Peyer's patch (tissue), 4 donors: Measurements from ENCODE around the gene SLC35B4.

GRCh38 chr7:133779548-133779941 lies 347.6 kb upstream of the LRGUK start:
- PRO-cap = no peak
- RAMPAGE, long total RNA, 4 experiments = start-site peak on the plus strand in 1 of 4 experiments, at chr7:133779700-133779923 at its widest, 7 reads per replicate

GRCh38 chr7:133903226-133904044 lies 223.7 kb upstream of the LRGUK start:
- PRO-cap = no peak
- RAMPAGE, long total RNA, 4 experiments = start-site peak on the plus strand in 1 of 4 experiments, at chr7:133903562-133903898 at its widest, 7 reads per replicate

DNA sequence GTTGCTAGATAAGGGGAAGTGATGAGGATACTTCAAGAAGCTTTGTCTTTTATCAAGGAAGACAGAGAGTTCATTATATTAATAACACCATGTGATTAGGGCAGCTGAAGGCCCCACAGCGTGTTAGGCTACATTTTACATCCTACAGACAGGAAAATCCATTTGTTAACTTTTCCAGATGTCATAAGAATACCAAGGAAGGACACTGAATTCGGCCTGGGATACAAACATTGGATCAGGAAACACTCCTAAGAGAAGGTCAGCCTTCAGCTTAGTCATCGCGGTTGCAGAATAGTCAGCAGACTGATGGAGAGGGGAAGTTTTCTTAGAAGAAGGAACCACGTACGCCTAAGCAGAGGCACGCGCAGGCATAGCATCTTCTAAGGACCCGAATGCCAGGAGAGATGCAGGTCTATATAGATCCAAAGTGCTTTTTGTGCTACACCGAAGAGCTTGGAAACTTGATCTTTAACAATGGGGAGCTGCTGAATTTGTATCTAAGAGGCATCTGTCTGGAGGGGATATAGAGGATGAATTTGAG lies 85.7 kb downstream of the LRGUK start:
- PRO-cap = no peak
- RAMPAGE, long total RNA, 4 experiments = no peak in any of the 4 experiments

- PRO-cap = bidirectional peak, plus-strand start at chr7:134316673, minus-strand start at chr7:134316640; bidirectional peak, plus-strand start at chr7:134317212, minus-strand start at chr7:134316964
- RAMPAGE, long total RNA, 4 experiments = start-site peak on the minus strand in 2 of 4 experiments, at chr7:134316927-134317083 at its widest, 23 to 55 reads per replicate
Measured at GRCh38 chr7:134316295-134317551, at the start of gene SLC35B4. Gene SLC35B4, minus strand, starts transcription at chr7:134316930.

DNA sequence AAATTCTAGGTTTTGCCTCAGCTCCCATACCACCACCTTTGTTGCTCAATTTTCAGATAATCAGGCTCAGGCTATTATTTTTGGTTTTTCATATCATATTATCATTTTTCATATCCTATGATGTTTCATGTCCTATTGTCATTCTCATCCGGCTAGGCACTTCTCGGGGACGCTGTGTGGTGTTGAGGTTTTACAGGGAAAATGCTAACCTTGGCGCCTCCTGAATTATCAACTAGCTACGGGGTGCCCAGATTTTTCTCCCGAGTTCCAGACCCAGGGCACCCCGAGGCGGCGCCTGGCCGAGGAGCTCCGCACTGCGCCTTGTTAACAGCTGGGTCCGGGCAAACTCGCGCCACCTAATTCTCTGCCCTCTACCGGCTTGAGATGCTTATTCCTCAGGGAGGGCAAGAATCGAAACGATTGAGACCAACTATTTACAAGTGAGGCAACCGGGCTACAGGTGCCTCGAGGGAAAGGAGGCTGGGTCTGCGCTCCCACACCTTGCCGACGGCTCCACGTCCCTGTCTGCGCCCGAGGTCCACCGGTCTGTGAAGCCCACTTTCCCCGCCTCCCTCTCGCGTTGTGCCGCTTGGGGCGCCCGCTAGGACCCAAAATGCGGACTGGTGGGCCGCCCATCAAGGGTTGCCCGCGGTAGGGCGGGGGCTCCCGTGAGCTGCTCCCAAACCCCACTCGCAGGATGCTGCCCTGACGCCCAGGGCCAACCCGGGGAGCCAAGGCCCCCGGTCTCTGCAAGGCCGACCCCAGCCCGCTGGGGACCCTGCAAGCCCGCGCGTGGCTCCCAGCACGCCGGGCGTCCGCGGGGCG lies 608 bp downstream of the AKR1B1 start:
- PRO-cap = no peak
- RAMPAGE, long total RNA, 4 experiments = no peak in any of the 4 experiments

DNA sequence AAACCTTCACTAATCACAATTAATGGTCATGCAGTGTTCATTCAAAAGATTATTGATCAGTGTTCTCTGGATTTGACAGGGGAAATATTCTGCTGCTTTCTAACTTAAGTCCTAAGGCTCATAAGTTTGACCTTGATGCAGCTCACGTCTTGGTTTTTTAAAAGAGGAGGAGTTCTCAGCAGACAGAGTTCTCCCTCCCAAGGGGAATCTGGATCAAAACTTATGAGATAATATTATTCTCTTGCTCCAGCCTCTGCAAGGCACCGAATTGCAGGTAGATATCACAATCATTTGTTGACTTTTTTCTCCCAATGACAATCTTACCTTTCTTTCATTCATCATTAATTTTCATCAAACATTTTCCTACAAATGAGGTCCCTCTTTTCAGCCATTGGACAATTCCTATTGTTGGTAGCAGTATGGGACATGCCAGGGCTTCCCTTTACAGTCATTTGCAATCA lies 10.1 kb upstream of the AKR1B10 start:
- PRO-cap = no peak
- RAMPAGE, long total RNA, 4 experiments = no peak in any of the 4 experiments

DNA sequence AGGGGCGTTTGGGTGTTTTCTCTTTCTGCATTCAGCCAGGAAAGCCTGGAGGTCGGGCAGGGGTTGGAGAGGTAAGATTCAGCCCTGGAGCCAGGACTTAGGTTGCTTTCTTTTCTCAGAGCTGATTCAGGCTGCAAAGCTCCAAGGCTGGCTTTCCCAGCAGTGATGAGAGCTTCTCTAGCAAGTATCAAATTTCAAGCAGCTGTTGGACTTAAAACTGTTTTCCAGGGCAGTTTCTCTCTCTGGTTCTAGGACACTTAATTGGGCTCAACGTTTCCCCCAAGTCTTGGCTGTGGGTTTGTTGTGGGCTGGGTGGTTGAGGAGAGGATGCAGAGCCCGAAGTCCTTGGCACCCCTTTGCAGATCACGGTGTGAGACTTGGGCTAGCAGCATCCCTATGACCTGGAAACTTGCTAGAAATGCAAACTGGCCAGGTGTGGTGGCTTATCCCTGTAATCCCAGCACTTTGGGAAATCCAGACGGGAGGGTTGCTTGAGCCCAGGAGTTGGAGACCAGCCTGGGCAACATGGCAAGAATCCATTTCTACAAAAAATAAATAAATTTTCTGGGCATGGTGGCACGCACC lies 740 bp downstream of the AKR1B10 start:
- PRO-cap = no peak
- RAMPAGE, long total RNA, 4 experiments = no peak in any of the 4 experiments

DNA sequence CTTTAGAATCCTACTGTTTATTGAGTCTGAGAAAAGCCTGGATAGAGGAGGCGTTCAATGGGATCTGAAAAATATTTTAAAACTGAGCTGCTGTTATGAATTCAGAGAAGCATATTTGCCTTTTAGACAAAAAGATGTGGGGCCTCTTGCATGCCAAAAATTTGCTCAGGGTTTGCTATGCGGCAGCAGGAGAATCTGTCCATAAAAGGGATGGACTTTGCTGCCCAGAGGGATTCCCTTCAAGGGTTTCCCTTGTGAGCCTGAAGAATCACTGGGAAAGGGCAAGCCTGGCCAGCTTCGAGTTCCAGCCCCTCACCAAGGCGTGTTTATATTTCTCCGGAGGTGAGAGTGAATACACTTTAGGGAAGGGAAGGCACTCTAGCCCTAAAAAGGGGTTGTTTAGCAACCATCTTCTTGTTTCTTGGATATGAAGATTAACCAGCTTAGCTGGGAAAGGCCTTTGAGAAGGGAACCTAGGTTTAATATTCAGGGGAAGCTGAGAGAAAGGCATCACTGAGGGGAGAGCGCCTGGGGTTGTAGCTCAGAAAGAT lies 55.5 kb upstream of the CALD1 start:
- PRO-cap = no peak
- RAMPAGE, long total RNA, 4 experiments = no peak in any of the 4 experiments

DNA sequence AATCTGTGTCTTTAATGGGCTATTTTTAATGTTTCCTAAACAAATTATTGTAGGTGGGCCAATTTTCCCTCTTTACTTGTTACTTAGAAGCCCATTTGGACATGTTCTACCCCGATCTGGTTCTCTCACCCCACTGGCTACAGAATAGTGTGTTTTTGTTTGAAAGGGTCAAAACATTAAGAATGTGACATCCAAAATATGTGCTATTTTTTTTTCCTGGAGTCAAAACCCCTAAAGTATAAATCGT lies 32.2 kb downstream of the CALD1 start:
- PRO-cap = no peak
- RAMPAGE, long total RNA, 4 experiments = no peak in any of the 4 experiments

GRCh38 chr7:134827458-134828483 lies 48.3 kb downstream of the CALD1 start:
- PRO-cap = no peak
- RAMPAGE, long total RNA, 4 experiments = no peak in any of the 4 experiments

DNA sequence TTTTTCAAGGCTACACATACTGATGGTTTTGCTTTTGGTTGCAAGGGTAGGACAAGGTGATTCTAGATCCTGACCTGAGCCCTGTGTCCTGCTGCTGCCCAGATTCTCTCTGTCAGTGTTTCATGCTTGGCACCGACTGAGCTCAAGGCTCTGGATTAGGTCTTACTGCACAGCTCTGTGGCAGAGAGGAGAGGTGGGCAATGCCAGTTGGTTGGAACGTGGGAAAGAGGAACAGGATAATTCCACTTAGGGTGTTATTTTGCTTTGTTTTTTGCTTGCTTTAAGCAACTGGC lies 55.7 kb downstream of the CALD1 start:
- PRO-cap = no peak
- RAMPAGE, long total RNA, 4 experiments = no peak in any of the 4 experiments

GRCh38 chr7:134907590-134908370 lies 78.5 kb upstream of the AGBL3 start:
- PRO-cap = no peak
- RAMPAGE, long total RNA, 4 experiments = no peak in any of the 4 experiments

GRCh38 chr7:134933862-134934456 lies 52.3 kb upstream of the AGBL3 start:
- PRO-cap = no peak
- RAMPAGE, long total RNA, 4 experiments = start-site peak on the plus strand in 1 of 4 experiments, at chr7:134933871-134934068 at its widest, 34 reads per replicate

- PRO-cap = no peak
- RAMPAGE, long total RNA, 4 experiments = no peak in any of the 4 experiments
Measured at GRCh38 chr7:134991842-134992528, 5.7 kb downstream of the AGBL3 start.

- PRO-cap = no peak
- RAMPAGE, long total RNA, 4 experiments = no peak in any of the 4 experiments
Measured at GRCh38 chr7:134993755-134994439, 7.6 kb downstream of the AGBL3 start.

GRCh38 chr7:135147087-135147668 lies 694 bp upstream of the TMEM140 start:
- PRO-cap = bidirectional peak, plus-strand start at chr7:135147361, minus-strand start at chr7:135147268; bidirectional peak, plus-strand start at chr7:135147611, minus-strand start at chr7:135147403
- RAMPAGE, long total RNA, 4 experiments = no peak in any of the 4 experiments

DNA sequence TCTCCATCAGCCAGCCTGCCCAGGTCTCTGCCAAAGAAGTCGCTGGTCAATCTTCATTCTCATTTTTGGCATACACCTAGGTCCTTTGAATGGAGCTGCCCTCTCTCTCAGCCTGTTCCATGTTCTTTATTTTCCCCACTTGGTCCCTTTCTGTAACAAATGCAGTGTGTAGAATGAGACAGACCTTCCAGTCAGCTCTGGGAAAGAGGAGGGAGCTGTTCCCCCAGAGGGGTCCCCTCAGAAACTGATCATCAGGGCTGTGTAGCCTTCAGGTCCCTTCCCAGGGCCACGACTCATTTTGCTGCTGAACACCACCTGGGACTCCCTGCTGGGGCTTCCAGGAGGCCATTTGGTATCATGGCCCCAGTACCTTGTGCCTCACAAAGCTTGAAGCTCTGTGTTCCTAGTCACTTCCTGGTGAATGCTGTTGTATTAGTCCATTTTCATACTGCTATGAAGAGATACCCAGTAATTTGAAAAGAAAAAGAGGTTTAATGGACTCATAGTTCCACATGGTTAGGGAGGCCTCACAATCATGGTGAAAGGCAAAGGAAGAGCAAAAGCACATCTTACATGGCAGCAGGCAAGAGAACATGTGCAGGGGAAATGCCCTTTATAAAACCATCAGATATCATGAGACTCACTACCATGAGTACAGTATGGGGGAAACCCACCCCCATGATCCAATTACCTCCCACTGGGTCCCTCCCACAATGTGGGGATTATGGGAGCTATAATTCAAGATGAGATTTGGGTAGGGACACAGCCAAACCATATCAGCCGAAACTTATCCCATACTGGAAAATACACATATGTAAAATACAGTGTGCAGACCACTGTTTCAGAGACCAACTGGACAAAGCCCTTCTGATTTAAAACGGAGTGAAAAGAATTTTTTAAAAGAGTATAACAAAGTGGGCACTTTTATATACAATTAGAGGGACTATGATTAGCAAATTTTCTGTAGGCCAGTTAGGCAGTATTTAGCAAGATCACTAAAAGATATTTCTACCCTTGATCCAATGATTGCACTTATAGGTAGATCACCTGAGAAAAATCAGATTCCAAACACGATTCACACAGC lies 8.2 kb downstream of the CYREN start:
- PRO-cap = no peak
- RAMPAGE, long total RNA, 4 experiments = no peak in any of the 4 experiments

DNA sequence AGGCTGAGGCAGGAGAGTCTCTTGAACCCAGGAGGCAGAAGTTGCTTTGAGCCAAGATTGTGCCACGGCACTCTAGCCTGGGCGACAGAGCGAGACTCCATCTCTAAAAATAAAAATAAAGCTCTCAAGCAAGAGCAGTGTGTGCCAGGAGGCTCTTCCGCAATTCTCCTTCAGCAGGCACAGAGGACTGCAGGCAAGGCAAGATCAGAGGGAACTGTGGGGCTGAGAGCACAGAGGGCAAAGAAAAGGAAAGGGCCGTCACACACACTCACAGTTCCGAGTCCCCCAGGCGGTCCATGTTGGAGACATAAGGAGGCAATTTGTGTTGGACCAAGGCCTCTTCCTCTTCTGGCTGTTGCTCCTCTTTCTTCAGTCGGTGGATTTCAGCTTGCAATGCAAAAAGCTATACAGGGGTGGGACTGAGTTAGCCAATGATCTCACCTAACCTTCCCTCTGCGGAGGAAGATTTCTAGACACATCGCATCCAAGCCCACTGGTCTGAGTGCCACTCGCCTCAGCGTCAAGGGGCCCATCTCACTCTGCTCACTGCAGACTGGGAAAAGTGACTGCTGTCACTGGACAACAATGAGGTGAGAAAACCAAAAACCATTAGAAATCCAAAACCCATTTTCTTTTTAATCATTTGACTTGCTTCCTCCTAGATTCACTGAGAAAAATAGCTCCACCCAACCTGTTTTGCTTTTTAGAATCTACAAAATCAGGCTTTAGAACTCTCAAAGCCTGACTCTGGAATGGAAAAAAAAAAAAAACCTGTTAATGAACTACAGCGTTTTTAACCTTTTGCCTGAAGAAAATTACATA lies 5.5 kb downstream of the WDR91 start:
- PRO-cap = no peak
- RAMPAGE, long total RNA, 4 experiments = start-site peak on the minus strand in 1 of 4 experiments, centred at position 78 of the sequence, 7 reads per replicate

GRCh38 chr7:135207440-135207922 lies 3.8 kb downstream of the WDR91 start:
- PRO-cap = no peak
- RAMPAGE, long total RNA, 4 experiments = no peak in any of the 4 experiments

- PRO-cap = no peak
- RAMPAGE, long total RNA, 4 experiments = no peak in any of the 4 experiments
Measured at GRCh38 chr7:135261096-135261839, 27.6 kb downstream of the STRA8 start.